Left colon (tissue), 1 donor: ENCODE data around the gene DDX53.

- PRO-cap: bidirectional peak, plus-strand start at chrX:16870652, minus-strand start at chrX:16870332
Observed at GRCh38 chrX:16870517-16870981, 387 bp upstream of the RBBP7 start.

DNA sequence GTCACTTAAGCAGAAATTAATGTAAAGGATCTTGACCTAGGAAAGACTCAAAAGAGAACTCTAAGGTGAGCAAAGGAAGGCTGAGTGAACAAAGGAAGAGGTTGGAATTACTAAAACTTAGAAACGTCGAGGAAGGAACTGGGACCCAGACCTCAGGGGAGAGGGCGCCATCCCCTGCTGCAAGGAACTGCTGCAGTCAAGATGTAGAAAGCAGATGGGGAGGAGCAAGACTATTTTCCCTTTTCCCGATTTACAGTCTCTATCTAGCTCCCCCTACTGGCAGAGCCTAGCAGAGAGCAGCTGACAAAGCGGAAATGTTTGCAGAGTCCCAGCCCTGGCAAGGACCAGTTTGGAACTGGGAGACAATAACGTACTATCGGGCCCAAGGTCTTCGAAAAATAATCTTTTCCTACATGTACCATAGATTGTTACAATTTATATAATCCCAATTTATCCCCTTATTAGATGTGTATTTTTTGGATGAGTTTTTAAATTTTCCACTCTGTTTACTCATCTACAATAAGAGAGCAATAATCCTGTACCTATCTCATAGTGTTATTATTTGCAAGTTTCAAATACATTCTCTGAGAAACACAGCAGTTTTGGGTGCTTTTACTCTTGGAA, 22.7 kb upstream of the RBBP7 start:
- PRO-cap: no peak

DNA sequence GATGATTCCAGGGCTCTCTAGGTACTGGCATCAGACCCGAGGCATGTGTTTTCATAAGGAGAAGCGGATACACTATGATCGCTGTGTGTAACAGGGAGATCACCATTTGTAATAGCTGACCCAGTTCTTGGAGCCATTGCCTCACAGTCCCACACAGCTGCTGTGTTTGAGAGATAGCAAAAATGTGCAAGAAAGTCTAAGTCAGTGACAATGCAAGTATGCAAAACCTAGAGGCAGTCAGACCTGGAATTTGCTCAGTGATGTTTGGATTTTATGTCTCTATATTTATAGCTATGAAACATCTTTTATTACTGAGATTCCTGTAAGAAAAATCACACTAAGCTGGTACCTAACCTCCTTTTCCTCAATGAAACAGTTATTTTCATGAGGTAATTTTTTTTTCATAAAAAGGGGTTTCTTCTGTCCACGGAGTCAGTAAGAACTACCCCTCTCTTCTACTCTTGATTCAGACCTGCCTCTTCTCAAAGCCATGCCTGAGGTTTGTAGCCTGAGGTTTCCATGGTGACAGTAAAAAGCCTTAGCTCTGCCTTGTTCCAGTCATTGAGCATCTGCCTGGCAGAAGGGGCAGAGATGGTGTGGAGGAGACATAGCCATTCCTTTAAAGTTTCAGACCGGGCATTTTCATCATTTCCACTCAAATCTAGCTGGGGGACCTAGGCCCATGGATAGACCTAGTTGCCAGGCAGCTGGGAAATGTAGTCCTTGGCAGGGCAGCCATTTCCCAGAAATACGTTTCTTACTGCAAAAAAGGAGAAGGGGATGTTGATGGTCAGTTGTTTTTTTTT, 135.4 kb downstream of the REPS2 start:
- PRO-cap: no peak

GRCh38 chrX:17718348-17719077, 18.8 kb upstream of the SCML1 start:
- PRO-cap: no peak

DNA sequence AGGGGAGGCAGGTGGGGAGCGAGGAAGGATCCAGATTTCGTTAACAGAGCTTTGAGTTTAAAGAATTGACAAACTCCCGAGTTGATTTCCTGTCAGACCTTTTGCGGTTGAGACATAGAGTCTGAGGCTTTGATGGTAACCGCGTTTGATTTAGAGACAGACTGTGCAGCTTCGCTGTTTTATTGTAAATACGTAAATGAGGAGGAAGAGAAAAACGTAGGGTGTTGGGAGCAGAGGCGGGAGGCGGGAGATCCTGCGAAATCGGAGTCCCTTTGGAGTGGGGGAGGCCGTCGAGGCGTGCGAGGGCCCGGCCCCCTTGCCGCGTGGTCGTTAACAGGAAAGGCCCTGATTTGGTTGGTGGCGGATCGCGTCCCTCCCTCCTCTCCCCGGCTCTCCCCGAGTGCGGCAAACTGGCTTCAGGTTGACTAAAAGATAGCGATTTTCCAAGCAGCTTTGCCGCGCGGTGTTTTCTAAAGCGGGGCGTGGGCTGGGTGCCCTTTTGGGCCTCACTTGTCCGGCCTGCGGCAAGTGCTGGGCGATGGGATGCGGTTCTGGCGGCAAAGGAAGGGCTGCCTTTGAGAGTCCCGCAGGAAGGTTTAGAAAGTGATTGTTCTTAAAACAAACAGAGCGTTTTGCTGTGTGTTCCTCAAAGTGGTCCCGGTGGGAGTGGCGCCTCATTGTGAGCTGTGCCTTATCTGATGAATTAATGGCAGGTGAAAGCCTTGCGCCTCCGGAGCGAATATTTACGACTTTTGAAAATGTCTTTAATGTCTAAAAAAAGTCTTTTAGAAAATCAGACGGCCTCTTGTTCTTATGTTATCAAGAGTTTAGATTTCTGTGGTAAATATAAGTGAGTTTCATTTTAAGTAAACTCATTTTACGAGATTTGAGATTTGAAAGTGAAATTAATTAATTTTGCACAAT, 941 bp downstream of the SCML1 start:
- PRO-cap: bidirectional peak, plus-strand start at position 348 of the sequence, minus-strand start at position 245 of the sequence

- PRO-cap: no peak
Observed at GRCh38 chrX:17786941-17787517, 49.7 kb downstream of the SCML1 start.

DNA sequence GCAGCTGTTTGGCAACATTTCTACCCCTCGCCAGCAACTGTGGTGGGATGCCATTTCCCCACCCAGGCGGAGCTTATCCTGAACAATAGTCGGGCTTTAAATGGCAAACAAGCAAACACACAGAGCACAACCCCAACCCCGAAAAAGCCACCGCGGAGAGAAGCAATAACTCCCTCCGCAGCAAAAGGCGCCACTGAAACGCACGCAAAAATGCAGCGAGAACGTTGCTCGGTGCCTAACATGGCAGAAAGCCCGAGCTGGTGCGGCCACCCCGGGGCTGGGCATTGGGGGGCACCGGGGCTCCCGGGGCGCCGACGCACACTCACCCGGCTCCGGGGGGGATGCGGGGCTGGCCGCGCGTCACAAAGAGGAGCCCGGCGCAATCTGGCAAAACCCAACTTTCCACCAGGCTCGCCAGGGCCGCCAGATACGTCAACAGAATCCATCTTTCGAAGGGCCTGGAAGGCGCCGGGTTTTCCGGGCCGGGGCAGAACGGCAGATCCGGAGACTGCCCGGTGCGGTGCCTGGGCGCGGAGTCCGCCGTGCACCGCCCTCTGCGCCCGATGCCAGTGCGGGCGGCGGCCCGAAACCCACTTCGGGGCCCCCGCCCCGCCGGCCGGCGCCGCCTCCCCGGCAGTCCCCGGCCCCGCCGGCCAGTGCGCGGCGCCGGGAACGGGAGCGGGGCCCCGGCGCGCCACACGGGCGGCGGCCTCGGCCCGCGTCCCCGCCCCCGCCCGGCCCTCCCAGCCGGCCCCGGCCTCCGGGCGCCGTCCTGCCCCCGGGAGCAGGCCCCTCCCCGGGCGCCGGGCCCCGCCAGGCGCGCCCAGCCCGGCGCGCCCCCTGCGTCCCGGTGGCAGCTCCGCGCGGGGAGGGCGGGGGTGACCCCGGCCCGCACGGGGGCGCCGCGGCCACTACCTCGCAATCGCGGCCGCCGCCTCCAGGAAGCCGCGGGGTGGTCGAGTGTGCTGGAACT, 629 bp downstream of the RAI2 start:
- PRO-cap: unidirectional peak, minus-strand start at position 658 of the sequence

- PRO-cap: no peak
Observed at GRCh38 chrX:18640571-18641171, 31.2 kb downstream of the RS1 start.

DNA sequence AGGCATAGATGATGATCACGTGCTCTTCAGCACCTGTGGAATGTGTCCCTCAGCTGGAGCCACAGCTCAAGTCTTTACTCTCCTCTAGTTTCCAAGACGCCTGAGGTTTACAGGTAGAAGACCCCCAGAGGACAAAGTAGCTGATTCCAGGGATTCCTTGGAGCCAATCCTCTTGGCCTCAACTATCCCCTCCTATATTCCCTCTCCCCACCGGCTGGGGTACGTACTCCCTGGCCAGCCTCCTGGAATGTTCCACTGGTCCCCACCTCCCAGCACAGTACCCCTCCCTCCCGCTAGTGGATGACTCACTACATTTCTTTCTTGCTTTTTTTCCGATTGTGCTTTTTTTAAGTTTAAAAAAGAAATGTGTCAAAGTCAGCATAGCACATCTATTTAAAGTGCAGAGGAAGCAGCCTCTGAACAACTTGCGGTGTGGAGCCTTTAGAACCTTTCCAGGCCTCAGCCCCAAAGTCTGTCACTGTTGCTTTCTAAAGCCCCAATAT, 98.4 kb downstream of the PHKA2 start:
- PRO-cap: no peak

- PRO-cap: no peak
Observed at GRCh38 chrX:18934889-18935324, 49.0 kb downstream of the PHKA2 start.

DNA sequence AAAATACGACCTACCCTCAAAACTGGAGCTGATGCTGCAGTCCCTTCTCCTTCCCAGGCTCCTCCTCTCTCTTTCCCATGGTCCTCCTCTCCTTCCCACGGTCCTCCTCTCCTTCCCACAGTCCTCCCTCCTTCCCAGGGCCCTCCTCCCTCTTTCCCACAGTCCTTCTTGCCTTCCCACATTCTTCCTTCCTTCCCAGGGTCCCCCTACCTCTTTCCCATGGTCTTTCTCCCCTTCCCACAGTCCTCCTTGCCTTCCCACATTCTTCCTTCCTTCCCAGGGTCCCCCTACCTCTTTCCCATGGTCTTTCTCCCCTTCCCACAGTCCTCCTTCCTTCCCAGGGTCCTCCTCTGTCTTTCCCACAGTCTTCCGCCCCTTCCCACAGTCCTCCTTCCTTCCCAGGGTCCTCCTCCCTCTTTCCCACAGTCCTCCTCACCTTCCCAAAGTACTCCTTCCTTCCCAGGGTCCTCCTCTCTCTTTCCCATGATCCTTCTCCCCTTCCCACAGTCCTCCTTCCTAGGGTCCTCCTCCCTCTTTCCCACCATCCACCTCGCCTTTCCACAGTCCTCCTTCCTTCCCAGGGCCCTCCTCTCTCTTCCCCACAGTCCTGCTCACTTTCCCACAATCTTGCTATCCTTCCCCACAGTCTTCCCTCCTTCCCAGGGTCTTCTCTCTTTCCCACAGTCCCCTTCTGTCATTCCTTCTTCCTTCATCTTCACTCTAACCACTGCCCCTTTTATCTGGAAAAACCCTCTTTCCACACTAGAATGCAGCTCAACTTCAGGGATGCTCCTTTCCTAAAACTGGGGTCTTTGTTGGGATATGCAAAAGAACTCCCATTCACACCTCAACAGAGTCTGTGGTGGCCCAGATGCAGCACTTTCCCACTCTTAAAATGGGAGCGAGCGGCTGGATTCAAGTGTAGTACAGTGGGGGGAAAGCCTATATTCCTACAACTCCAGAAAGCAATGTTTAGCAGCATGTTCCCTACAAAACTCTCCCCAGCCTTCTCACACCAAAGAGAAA, 54.0 kb downstream of the SH3KBP1 start:
- PRO-cap: no peak

DNA sequence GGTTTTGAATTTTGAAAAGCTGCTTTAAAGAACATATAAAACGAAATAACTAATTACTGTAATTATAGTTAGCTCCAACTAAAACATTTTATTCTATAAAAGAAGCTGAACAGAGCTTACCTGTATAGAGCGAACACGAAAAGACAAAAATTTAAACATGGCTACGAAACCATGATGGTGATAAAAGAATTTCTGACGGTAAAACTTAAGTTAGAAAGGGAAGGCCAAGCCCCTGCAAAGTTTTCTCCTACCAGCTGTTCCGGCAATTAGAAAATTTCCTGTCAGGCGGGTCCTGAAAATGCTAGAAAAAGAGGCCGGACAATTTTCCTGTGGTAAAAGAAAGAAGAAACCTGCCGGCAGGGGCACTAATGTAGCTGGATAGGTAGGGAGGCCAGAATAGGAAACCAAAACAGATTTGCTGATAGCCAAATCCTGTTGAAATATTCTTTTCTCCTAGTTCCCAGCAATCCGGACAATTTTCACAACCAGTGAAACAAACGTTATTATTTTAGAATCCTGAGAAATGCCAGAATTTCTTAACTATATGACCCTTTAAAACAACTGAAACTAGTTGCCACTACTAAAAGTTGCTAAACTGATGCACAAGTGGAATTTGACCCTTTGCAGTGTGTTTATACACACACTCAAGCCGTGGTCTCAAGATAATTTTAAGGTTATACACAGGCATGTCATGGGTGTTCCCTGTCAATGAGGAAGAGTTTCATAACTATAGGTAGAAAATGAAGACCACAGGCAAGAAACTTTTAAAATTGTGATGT, 47.8 kb downstream of the RPS6KA3 start:
- PRO-cap: no peak

DNA sequence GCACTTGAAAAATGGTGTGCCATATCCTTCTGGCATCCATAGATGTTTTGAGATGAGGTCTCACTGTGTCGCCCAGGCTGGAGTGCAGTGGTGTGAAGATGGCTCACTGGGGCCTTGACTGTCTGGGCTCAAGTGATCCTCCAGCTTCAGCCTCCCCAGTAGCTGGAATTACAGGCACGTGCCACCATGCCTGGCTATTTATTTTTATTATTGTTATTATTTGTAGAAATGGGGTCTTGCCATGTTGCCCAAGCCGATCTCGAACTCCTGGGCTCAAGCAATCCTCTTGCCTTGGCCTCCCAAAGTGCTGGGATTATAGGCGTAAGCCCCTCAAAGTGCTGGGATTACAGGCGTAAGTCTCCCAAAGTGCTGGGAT, 15.6 kb downstream of the RPS6KA3 start:
- PRO-cap: no peak

DNA sequence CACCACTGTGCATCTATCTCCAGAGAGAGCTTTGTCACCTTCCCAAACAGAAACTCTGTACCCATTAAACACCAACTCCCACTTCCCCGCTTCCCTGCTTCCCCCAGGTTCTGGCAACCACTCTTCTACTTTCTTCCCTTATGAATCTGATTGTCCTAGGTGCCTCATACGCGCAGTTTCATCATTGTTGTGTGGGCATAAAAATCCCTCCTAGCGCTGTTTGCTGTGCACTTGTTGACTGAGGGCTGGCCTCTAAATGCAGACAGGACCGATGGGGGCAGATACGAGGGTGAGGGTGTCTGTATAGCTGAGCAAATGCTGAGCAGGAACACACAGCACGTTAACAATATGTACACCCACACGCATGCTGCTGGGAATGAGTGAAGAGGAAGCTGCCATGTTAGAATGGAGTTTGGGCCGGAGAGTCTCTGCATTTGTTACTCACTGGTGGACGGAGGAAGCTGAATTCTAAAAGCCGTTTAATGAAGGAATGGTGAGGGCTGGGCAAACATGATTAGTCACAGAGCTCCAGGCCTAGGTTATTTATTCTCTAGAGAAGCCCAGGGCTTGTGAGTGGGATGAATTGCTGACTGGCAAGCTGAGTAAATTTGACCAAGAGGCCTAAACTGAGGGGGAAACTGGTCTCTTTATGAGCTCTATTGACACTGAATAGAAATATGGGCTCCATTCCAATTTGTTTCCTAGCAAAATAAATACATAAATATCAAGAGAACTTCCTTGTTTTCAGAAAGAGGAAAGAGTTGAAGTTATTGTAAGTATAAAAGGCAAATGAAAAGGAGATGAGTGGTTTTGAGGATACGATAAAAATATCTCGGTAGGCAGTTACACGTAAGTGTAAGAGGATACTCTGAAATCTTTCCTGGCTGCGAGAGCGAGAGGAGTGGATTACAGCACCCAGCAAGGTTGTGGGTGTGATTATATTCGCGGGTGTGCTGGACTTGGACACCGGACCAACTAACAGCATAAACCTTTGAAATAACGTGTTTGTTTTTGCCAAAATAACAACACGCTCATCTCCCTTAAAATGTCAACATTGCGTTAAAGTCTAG, 95.9 kb upstream of the RPS6KA3 start:
- PRO-cap: no peak

- PRO-cap: no peak
Observed at GRCh38 chrX:20838963-20839360, 535.3 kb upstream of the CNKSR2 start.

DNA sequence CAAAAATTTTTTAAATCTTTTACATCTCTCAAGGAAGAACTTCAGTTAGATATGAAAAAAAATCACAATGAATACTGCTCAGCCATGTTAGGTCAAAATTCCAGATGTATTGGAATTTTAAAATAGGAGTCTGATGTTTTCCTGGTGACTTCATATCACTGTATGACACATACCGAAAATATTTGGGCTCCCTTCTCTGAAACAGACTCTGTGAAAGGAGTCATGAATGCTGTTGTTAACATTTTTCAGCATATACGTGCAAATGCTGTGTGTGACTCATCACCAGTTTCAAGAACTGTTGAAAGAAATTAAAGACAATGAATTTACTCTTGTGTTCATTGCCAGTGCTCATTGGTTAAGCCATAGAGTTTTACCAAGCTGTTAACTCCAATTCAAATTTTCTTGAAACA, 13.7 kb upstream of the SMS start:
- PRO-cap: no peak

DNA sequence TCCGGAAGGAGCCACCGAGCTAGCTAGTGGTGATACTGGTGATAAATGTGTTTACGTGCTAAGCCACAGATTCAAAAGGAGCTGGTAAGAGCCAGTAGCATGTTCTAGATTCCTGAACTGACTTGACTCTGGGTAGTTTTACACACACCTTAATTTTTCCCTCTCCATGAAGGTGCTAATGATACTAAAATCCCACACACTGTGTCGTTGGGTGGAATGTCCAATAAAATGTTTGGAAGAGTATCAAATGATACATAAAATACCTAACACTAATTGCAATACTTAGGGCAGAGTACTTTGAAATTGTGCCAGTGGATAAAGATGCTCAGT, 8.5 kb downstream of the SMS start:
- PRO-cap: no peak

GRCh38 chrX:22061926-22062253, 29.8 kb downstream of the PHEX start:
- PRO-cap: no peak

DNA sequence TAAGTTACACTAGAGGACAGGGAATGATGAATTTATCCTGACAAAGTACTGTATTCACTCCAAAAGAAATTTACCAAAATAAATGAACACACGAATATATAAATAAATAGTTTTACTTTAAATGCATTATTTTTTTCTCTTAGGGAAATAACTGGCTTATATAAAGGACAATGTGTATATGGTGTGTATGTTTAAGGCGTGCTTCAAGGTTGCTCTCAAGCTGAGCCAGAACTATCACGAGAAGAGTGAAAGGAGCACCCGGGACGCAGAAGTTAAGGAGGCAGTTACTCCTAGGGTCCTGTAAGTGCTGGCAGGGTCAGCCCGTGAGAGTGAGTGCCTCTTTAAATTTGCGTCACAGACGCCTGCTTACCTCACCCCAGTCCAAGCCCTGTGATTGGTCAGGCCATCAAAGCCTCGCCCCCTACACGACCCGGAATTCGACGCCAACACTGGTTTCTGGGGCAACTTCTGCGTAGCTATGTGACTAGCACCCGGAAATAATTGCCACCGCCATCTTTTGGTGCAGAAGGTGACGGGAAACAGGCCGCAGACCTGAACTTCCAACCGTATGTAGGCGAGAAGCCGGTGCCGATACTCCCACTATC, at the start of gene DDX53:
TSS of gene DDX53 (plus strand) at position 513 of the 605 bp plus-strand sequence.
- PRO-cap: no peak

GRCh38 chrX:24024944-24025214, 2.1 kb downstream of the KLHL15 start:
- PRO-cap: no peak